ENCODE data around the genes OTUD7A, GOLGA8K and SCG5.

- PRO-cap = no peak
- RRBS, 2 experiments = no CpG with 5 or more reads among the region's 4 CpGs
Observed at GRCh38 chr15:30984904-30985651, 6.3 kb downstream of the MTMR10 start.

DNA sequence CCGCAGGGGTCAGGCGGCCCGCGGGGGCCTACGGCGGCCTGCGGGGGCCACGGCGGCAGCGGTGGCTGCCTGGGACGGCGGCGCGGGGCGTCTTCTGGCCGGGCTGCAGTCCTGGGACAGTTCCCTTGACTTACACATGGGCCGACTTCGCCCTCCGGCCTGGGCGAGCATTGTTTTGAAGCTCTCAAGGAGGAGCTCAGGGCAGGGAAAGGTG, 396 bp upstream of the MTMR10 start:
- PRO-cap = no peak
- RRBS, 2 experiments = 2 to 3% methylated on average over 4 of the region's 20 CpGs

DNA sequence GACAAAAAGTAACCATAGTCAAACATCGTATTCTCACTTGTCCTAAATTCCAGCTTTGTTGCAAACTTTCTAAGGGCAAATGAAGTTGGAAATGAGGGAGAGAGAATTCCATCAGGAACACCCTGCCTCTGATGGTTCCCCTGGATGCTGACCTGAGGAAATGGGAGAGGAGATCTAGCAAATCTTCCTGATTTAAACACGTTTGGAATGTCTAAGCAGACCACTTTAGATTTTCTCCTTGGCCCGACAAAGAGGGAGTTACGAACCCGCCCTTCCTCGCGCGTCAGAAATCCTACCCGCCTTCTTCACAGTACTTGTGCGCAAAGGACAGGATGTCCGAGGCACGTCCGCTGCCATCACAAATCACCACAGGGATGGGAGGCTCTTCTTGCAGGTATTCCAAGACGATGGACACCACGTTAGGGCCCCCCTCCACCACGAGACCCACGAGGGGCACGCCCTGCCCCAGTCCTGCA, 38.7 kb downstream of the TRPM1 start:
- PRO-cap = no peak
- RRBS, 2 experiments = no CpG with 5 or more reads among the region's 18 CpGs

GRCh38 chr15:31163796-31164337, 62.3 kb upstream of the TRPM1 start:
- PRO-cap = no peak
- RRBS, 2 experiments = no CpG with 5 or more reads among the region's 4 CpGs

- PRO-cap = no peak
- RRBS, 2 experiments = no CpG with 5 or more reads among the region's 18 CpGs
Observed at GRCh38 chr15:31236228-31237056, 90.2 kb upstream of the KLF13 start.

DNA sequence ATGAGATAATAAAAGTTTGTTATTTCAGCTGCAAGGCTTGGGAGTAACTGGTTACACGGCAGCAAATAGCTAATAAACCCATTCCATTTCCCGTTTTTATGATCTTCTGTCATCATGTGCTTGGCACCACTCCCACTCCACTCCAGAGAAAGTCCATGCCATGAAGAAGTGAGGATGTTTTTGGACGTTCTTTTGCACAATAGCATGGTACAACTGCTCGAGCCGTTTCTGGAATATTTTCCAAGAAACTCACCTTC, 72.0 kb upstream of the KLF13 start:
- PRO-cap = no peak
- RRBS, 2 experiments = no CpG with 5 or more reads among the region's 5 CpGs

- PRO-cap = no peak
- RRBS, 2 experiments = no CpG with 5 or more reads among the region's 16 CpGs
Observed at GRCh38 chr15:31265181-31265748, 61.4 kb upstream of the KLF13 start.

- PRO-cap = no peak
- RRBS, 2 experiments = no CpG with 5 or more reads among the region's 5 CpGs
Observed at GRCh38 chr15:31333801-31334276, 7.2 kb downstream of the KLF13 start.

GRCh38 chr15:31338925-31339545, 12.4 kb downstream of the KLF13 start:
- PRO-cap = no peak
- RRBS, 2 experiments = no CpG with 5 or more reads among the region's 9 CpGs

- PRO-cap = no peak
- RRBS, 2 experiments = no CpG with 5 or more reads among the region's 24 CpGs
Observed at GRCh38 chr15:31342583-31343554, 16.2 kb downstream of the KLF13 start.

DNA sequence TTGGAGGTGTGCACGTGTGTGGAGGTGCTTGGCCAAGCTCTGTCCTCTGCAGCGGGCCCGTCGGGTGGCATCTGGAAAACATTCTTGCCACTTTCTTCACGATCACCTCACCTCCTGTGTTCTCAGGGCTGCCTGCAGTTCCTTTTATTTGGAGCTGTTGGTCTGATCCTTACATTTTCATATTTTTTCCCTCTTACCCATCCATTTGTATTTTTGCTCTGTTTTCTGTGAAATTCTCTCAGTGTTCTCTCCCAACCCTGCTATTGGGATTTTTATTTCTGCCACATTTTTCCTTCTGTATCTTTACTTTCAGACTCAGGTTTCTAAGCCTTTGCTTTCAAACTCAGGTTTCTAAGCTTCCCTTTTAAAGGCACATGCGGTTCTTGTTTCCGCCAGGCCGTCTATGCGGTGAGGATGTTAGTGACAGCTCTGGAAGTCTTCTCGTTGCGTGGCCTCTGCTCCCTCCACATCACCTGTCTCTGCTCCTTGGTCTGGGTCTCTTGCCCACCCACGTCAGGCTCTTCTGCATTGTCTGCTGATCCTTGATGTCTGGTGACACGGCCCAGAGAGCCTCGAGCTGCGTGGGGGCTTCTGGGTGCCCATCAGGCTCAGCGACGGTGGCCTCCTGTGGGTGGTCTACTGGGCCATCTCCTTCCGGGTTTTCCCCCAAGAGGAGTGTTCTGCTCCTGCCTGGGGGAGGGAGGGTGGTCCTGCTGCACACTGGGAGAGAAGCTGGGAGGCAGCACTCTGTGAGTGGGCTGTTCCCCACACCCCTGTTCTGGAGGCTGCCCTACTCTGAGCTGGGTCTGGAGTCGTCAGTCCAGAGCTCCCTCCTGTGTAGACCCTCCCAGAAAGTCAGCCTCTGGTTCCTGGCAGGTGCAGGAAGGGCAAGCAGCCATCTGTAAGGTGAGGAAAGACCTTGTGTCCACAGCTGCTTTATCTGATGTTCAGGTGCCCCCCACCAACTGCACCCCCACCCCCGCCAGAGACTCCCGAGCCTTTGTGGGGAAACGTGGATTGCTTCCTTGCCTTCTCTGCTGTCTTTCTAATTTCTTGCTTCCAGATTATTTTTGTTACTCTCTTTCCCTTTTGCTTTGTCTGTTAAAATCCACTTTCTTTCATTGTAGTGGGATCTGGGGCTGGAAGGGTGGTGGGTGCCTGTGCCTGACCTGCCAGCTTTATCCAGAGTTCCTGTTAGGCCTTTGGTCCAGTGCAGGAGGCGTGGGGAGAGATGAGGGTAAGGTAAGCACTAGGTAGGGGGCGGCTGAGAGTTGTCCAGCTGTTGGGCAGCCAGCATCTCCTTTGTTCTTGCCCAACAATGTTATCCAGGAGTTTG, 30.7 kb downstream of the KLF13 start:
- PRO-cap = no peak
- RRBS, 2 experiments = no CpG with 5 or more reads among the region's 24 CpGs

DNA sequence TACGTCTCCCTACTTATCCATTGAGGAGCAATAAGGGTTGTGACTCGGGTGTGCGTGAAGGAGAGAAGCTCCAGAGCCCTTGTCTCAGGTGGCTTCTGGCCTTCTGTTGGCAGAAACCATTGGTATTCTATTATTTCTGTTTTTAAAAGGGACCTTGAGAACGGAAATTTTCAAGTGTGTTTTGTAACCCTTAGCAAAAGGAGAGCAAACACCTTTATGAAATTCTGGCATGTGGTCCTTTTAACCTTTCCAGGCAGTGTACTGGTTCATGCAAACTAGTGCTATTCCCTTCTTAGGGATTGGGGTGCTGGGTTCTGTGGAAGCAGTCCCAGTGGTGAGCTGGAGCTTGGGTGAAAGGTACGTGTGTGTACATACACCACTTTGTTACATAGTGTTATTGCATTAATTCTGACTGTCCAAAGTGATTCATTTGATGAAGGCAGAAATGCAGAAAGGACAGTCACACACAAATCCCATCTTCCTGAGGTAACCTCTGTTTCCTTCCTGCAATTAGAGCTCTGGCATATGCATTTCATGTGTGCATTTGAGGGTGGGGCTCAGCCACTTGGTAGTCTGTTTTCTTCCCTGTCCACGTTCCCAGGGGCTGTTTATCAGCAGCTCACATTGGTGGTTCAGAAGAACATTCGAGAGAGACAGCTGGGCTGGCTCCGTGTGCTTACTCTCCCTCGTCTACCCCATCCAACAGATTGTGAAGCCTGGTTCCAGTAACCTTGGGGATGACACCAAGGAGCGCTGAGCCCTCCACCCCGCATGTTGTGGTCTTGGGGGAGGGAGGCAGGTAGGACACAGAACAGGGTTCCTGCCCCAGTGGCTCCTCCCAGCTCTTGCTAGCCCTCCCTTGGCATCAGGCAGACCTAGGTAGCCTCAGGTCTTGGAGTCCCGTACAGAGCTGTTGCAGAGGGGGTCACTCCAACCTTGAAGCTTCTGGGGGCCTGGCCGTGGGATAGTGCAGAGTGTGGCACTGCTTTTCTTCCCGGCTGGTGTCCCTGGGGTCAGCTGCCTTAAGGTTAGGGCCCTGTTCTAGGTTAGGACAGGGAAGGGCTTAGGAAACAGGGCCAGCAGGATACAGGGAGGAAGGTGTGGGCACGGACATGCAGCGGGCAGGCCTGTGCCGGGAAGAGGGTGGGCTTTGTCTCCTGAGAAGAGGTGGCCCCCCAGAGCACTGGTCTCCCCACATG, 32.9 kb downstream of the KLF13 start:
- PRO-cap = no peak
- RRBS, 2 experiments = no CpG with 5 or more reads among the region's 17 CpGs

- PRO-cap = no peak
- RRBS, 2 experiments = no CpG with 5 or more reads among the region's 18 CpGs
Observed at GRCh38 chr15:31397649-31398494, 71.2 kb downstream of the KLF13 start.

DNA sequence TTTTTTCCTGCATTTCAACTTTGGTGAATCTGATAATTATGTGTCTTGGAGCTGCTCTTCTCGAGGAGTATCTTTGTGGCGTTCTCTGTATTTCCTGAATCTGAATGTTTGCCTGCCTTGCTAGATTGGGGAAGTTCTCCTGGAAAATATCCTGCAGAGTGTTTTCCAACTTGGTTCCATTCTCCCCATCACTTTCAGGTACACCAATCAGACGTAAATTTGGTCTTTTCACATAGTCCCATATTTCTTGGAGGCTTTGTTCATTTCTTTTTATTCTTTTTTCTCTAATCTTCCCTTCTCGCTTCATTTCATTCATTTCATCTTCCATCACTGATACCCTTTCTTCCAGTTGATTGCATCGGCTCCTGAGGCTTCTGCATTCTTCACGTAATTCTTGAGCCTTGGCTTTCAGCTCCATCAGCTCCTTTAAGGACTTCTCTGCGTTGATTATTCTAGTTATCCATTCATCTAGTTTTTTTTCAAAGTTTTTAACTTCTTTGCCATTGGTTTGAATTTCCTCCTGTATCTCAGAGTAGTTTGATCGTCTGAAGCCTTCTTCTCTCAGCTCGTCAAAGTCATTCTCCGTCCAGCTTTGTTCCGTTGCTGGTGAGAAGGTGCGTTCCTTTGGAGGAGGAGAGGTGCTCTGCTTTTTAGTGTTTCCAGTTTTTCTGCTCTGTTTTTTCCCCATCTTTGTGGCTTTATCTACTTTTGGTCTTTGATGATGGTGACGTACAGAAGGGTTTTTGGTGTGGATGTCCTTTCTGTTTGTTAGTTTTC, 238.8 kb downstream of the OTUD7A start:
- PRO-cap = no peak
- RRBS, 2 experiments = no CpG with 5 or more reads among the region's 13 CpGs

- PRO-cap = bidirectional peak, plus-strand start at chr15:31870951, minus-strand start at chr15:31870789
- RRBS, 2 experiments = 1% methylated on average over 52 of the region's 125 CpGs
Observed at GRCh38 chr15:31870327-31871243, at the start of gene OTUD7A. Gene OTUD7A, minus strand, starts transcription at chr15:31870673.

DNA sequence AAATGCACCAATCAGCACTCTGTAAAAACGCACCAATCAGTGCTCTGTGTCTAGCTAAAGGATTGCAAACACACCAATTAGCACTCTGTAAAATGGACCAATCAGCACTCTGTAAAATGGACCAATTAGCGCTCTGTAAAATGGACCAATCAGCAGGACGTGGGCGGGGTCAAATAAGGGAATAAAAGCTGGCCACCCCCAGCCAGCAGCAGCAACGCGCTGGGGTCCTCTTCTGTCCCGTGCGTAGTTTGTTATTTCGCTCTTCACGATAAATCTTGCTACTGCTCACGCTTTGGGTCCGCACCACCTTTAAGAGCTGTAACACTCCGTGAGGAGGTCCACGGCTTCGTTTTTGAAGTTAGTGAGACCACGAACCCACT, 52.7 kb upstream of the OTUD7A start:
- PRO-cap = no peak
- RRBS, 2 experiments = no CpG with 5 or more reads among the region's 16 CpGs

- PRO-cap = no peak
- RRBS, 2 experiments = no CpG with 5 or more reads among the region's 6 CpGs
Observed at GRCh38 chr15:32403200-32403499, at the start of gene GOLGA8K. Gene GOLGA8K, minus strand, starts transcription at chr15:32403292.

- PRO-cap = bidirectional peak, plus-strand start at chr15:32536949, minus-strand start at chr15:32536646; unidirectional peak, minus-strand start at chr15:32536984
- RRBS, 2 experiments = no CpG with 5 or more reads among the region's 68 CpGs
Observed at GRCh38 chr15:32536468-32537116, 78.7 kb upstream of the ARHGAP11A start.

DNA sequence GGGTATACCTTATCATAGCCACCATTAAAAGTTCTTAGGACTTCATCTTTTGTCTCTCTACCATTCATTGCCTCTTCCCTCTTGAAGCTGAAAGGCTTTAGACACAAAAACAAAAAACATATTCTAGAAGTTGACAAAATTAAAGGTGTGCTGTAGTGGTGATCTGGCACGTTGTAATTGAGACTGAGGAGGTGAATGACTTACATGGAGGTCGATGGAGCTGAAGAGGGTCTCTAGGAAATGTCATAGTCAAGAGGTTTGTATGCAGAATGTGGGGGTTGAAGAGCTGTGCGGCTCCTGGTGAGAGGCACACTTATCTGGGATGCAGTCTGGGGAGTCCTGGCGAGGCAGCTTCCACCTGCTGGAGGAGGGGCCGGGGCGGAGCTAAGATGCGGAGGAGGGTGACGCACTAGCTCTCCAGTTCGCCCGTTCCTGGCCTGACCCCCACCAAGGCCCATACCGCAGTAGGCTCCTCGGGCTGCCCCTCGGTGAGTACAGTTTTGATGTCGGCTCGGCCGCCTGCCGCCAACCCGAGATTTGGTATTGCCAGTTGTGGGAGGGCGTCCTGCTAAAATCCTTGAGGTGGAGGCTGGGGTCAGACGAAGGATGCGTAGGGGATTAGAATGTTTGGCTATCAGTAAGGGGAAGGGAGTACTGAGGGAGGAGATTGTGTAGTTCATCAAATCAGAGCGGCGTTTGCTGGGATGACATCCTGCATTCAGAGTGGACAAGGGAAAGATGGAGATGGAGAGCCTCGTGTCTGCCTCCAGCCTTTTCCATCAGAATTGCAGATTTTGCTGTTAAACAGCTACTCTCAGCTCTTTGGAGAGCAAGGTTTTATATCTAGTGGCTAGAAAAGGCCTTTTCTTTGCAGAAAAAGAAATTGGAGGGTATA, at the start of gene SCG5:
SCG5 (plus strand) TSS at position 420 of the 895 bp plus-strand sequence.
- PRO-cap = unidirectional peak, plus-strand start at position 467 of the sequence
- RRBS, 2 experiments = no CpG with 5 or more reads among the region's 24 CpGs

DNA sequence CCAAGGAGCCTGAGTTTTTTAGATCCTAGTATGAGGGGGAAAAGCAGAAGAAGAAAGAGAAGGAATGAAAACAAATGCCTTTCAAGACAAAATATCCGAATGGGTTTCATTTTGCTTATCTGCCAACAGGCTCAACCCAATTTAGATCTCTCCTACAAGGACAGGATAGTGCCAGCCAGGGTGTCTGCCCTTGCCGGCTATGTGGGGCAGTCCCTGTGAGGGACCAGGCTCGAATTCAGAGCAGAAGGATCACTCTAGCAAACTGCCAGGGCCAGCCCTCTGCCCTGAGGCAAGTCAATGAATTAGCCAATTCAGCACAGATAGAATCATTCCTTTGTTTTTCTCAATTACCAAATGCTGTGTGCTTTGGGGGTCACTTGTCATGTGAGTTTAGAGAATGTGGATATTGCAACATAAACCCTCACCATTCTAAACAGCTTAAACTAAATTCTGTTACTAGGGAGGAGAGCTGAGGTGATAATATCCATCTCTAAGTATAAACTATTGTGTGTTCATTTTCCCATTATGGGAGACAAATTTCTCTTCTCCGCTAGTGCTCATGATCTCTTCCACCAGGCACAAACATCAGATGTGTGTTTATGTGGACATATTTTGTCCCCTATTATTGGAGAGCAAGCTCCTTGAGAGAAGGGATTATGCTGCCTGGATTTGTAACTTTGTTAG, 28.7 kb downstream of the SCG5 start:
- PRO-cap = no peak
- RRBS, 2 experiments = no CpG with 5 or more reads among the region's 4 CpGs